Pulmonary artery (tissue), 1 donor: ENCODE measurements around the genes ST8SIA4 and MACIR.

GRCh38 chr5:96245327-96246081 lies 187.5 kb downstream of the PCSK1 start:
- PRO-cap, result no peak

DNA sequence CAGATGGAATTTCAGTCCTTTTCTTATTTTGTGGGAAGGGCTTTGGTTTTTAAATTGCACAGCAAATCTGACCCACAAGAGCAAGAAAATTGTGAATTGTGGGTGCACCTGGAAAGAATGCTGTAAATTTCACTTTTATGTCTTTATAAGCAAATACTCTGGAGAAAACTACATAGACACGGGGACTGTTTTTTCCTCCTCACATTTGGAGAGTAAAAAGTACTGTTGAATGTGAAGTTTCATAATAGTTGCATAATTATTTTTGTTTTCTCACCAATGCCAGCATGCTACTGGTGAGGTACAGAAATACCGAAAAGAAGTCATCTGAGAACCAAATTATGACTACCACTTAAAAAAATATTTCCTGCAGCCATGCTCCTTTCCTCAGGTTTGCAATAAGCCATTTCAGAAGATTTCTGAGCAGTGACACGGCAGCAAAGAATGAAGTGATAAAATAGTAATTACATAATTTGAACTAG lies 144.9 kb downstream of the PCSK1 start:
- PRO-cap, result unidirectional peak, minus-strand start at position 207 of the sequence

- PRO-cap, result no peak
These were observed 135.2 kb downstream of the PCSK1 start for GRCh38 chr5:96297687-96298433.

GRCh38 chr5:96537161-96537847 lies 104.3 kb upstream of the PCSK1 start:
- PRO-cap, result no peak

GRCh38 chr5:96614178-96614868 lies 47.9 kb upstream of the CAST start:
- PRO-cap, result no peak

GRCh38 chr5:96662748-96663608 lies 802 bp downstream of the CAST start:
- PRO-cap, result bidirectional peak, plus-strand start at chr5:96663025, minus-strand start at chr5:96662932

- PRO-cap, result no peak
These were observed 52.8 kb downstream of the CAST start for GRCh38 chr5:96714888-96715386.

GRCh38 chr5:96764883-96765553 lies 42.7 kb downstream of the ERAP1 start:
- PRO-cap, result no peak

DNA sequence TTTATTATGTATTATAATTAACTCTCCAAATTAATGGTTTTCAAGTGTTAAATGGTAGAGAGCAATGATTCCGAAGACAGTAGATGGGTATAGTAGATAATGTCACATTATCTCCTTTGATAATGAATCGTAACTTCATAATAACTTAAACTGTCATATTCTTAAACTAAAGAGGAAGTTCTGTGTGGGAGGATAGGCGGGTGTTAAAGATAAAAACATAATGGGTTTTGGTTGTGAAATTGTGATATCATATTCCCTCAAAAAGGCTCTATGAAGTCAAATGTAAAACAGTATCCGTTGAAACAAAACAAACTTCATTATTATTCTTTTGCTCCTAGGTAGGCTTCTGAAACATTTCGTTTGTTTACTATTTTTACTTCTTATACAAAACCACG lies 3.1 kb upstream of the LNPEP start:
- PRO-cap, result no peak

- PRO-cap, result no peak
These were observed 65.3 kb downstream of the LNPEP start for GRCh38 chr5:97001064-97001632.

- PRO-cap, result no peak
These were observed 1.3 kb downstream of the RGMB start for GRCh38 chr5:98774766-98775165.

DNA sequence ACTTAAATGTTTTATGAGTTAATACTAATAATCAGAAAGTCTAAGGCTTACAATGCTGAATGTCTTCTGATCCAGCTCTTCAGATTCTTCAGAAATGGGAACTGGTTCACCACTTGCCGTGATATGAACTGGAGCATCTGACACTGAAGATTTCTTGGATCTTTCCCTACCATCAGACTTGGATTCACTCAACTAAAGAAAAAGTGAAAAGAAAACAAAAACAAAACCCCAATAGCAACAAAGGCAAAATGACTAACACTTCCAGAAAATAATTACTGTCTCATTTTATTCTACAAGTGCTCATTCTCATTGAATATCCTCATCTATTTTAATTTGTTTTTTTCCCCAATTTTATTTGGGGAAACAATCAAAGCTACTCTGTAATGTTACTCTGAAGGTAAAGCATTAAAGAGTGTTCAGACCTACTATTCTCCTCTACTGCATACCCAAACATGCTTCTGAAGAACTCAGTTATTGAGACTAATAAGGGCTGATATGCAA lies 60.3 kb downstream of the CHD1 start:
- PRO-cap, result no peak

DNA sequence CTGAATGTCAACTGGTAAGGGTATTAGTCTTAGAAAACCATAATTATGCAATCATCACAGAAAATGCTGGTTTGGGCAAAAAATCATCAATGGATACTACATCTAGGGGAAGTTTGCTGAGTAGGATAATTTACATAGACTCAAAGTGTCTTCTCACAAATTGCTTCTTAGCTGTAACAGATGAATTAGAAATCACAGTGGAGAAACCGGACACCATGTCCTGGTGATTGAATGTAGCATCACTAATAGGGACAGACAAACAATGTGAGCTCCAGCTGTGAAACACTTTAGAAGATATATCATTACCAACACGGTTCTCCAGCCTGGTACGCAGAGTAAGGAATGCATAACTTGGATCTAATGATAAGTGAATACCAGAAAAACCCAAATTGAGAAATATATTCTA lies 17.4 kb downstream of the CHD1 start:
- PRO-cap, result no peak

DNA sequence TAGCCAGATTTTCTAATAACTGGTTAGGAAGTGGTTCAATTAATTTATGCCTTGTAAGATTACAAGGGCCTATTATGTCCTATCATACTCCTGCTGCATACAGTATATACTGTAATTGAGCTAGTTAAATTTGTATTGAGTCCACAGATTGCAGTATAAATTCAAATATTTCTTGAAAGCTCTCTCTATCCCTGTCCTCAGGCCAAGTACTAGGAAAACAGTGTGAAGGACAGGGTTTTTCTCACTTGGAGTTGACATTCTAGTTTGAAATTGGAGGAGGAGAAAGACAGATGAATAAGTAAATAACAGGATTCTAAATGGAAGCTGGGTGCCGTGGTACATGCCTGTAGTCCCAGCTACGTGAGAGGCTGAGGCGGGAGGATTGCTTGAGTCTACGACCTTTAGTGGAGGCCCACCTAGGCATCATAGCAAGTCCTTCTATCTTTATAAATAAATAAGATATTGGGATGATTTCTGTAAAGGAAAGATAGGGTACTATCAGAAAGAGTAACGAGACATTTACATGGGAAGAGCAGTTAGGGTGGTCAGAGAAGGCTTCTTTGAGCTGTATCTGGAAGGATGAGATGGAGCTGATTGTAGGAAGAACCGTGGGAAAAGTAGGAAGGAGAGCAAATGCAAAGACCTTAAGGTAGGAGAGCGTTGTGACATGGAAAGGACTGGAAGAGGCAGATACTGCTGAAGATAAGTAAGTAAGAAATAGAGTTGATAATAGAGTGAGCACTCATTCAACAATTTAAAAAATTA lies 10.4 kb upstream of the CHD1 start:
- PRO-cap, result no peak

GRCh38 chr5:100903059-100904014 lies at the start of gene ST8SIA4:
ST8SIA4 (minus strand) TSS chr5:100903282.
- PRO-cap, result bidirectional peak, plus-strand start at chr5:100903389, minus-strand start at chr5:100903282

DNA sequence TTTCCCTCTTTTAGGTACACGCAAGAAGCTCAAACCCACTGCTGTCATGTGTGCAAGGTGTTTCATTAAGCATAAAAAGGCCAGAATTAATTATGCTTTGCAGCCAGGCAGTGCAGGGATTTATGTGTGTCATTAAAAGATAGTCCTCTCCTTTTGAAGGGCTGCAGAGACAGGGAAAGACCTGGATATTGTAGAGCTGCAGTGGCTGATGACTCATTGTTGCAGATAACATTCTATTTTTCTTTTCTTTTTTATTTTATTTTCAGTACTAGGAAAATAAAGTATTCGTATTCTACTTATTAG lies 112.9 kb downstream of the PAM start:
- PRO-cap, result no peak

DNA sequence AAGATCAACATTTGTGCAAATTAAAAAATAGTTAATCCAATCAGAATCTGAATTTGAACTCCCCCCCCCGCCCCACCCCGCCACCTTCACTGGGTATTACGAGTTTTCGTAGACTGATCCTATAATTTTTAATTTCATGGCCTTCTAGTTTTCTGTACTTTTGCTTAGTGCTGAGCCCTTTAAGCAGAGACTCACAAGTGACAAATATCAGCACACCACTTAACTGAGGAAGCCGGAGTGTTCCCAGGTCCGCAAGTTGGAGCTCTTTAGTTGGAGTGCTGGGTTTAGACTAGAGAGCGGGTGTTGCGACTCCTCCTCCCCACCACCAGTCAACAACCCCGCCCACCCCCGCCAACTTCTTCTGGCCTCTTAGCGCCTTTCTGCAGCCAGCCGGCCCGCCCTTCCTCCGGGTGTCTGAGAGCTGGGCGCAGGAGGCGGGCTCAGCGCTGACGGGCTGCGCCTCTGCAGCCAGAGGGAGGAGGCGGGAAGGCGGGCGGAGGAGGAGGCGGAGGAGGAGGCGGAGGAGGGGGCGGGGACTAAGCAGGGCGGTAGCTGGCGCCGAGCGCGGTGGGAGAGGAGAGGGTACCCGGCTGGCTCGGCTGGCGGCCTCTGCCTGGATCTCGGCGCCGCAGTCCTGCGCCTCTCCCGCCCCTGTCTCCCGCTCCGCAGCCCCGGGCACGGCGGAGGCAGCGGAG lies at the start of gene MACIR:
Gene MACIR (plus strand): TSS at position 575 of the 695 bp plus-strand sequence.
- PRO-cap, result bidirectional peak, plus-strand start at position 577 of the sequence, minus-strand start at position 258 of the sequence

DNA sequence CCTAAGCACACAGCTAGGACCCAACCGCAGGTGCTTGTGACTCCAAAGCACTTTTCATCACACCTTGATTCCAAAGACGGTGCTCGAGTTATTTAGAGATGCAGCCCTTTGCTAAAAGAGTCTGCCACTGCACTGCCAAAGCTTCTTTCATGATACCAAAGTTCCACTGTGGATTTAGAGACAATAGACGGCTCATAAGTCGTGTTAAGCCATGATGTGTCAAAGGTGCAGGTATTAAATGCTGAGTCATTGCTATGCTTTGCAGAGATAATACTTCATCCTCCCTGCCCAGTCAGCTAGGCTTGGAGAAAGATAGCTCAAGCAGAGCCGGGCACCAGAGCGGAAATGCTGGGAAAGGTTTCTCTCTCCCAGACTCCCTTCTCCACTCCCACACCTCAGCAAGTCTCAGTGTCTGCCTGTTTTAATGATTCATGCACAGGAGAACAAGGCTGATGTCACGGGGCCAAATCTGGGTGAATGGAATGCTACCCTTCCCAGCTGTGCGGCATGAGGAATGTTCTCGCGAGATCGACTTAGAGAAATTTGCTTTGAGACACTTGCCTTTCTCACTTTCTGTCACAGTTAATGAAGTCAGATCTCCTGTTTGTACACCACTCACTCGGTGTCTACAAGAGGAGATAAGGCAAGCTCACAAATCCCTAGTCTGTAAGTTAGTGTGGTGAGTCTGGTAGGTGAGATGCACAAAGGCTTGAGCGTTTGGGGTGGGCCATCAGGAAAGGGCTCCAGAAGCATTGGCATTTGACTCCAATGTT lies 204.5 kb downstream of the EFNA5 start:
- PRO-cap, result no peak

GRCh38 chr5:107562179-107563056 lies 108.3 kb downstream of the EFNA5 start:
- PRO-cap, result no peak

DNA sequence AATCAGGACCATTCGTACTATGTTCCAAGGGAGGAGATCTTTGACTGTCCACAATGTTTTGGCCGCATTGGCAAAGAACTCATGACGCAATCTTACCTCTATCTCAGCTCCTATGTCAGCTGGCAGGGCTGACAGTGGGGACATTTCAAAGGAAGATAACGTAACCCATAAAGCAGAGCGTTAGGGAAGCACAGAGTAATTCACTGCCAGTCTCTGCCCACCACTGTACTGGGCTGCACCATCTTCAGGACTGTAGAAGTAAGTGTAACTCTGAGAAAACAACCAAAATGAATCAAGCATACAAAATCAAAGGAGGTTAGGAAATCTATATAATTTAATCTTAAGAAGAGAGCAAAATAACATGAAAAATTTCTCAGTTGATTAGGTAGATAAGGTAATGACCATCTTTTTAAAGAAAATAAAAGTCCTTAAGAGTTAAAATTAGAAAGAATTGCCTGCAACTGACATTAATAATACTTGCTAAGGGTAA lies 69.5 kb downstream of the EFNA5 start:
- PRO-cap, result no peak